Skeletal muscle satellite cell (primary cell): ENCODE measurements around a stretch of chr12.

- CAGE, long polyA plus RNA: no peak
Observed at GRCh38 chr12:123634375-123634934, 826 bp downstream of the GTF2H3 start.

DNA sequence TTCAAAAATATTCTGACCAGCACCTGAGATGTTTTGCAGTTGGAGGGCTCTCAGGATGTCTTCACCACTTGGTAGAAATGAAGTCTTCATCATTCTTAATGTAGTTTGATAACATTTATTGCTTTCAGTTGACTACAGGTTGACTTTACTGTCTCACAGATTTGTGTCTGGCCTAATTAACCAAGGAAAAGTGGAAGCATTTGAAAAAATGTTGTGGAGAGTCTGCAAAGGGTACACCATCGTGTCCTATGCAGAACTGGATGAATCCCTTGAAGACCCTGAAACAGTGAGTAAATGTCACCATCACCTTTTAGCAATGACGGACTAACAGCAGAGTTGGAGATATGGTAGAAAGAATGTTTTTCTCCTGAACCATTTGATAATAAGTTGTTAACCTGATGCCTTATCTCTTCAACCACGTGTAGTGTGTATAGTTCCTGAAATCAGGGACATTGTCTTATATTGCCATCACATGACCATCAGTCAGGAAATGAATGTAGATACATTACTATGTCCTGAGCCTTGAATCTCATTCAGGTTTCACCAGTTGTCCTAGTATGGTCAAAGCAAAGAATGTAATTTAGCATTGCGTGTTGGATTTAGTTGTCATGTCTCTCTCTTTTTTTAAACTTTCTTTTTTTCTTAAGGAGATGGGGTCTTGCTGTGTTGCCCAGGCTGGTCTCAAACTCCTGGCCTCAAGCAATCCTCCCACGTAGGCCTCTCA, 15.6 kb downstream of the ATP6V0A2 start:
- CAGE, long polyA plus RNA: no peak

DNA sequence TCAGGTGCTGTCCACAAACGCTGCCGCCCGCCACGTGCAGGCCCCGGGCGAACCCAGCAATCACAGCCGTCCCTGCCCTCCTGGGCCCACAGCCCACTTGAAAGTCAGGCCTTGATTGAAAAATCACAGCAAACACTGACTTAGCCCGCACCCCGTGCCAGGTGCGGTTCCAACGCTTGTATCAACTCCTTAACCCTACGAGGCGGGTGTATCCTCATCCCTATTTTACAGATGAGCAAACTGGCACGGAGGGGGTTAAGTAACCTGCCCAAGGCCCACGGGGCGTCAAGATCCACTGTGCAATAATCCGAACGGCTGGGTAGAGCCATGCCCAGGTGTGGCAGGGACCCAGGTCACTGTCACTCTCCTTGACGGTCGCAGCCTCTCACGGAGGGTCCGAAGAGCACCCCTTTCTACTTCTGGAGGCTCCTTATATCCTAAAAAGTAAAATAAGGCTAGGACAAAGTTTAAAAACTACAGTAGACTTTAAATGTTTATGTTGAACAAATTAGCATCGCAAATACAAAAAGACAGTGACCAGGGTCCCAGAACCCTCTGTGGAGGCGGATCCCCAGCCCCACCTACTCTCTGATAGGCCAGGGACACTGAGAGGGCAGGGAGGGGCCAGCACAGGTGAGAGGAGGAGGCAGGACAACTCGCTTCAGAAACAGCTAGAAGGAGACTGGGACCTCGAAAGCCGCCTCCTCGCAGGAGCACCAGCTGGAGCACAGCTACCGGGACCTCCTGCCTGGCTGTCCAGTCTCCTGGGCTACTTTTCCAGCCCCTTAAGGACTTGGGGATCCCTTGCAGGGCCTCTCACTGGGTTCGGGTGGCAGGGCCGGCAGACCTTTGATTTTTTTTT, 788 bp downstream of the DNAH10 start:
- CAGE, long polyA plus RNA: no peak

DNA sequence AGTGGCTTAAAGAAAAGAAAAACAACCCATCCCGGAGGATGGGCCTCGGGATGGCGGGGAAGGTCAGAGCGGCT, 272 bp downstream of the ZNF664 start:
- CAGE, long polyA plus RNA: no peak

DNA sequence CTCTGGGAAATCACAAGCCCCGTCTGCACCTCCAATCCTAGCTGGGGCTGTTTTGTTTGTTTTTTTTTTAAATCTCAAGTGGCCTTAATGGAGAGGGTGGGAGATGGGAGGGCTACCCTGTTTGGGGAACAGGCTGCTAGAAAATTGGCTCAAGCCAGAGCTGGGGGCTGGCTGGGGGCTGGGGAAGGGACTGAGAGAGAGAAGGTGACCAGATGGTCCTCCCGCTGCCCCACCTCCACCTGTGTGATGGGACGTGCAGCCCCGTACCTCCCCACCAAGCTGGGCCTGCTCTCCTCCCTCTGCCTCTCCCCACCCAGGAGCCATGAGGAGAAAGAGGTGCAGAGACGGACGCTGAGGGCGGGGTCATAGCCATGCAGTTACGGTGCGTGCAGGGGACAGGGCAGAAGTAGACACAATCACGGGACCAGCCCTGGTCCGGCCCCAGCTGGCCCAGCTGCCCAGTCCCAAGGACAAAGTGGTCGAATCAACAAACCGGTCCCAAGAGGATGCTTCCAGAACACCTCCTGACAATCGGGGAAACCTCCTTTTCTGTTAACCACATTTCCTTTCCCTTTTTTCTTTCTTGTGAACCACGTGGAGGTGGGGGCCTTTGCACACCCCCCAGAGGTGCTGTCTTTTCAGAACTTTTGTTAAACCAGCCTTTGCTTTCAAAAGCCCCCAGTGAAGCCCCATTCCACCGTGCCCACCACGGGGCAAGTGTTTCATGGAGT, 33.2 kb downstream of the RFLNA start:
- CAGE, long polyA plus RNA: no peak

- CAGE, long polyA plus RNA: no peak
Observed at GRCh38 chr12:124353690-124354336, 58.9 kb downstream of the RFLNA start.

DNA sequence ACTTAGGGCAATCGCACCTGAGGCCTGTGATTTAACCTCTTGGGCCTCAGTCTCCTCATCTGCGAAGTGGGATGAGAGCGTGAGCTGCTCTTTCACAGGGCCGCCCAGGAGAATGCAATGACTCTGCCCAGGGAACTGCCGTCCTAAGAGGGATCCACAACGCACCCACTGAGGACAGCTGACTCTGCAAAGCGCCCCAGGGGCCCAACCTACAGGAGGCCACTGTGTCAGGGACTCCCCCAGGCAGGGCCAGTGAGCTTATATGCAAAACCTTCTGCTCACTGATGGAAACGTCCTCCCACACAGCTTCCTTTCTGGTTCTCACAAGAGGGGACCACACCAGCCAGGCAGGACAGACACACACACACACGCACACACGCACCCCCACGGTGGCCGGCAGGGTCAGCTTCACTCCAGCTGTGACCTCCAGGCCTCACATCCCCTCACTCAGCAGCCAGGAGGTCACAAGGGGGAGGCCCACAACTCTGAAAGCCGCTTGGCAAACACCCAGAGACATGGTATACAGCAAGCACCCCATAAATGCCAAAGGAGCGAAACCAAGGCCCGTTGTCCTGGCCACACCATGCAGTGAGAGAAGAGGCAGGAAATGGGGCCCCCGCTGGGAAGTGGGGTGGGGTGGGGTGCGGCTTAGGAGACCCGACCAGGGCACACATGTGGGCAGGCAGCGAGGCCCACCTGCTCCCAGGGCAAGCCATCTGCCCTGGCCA, 73.4 kb downstream of the NCOR2 start:
- CAGE, long polyA plus RNA: no peak

DNA sequence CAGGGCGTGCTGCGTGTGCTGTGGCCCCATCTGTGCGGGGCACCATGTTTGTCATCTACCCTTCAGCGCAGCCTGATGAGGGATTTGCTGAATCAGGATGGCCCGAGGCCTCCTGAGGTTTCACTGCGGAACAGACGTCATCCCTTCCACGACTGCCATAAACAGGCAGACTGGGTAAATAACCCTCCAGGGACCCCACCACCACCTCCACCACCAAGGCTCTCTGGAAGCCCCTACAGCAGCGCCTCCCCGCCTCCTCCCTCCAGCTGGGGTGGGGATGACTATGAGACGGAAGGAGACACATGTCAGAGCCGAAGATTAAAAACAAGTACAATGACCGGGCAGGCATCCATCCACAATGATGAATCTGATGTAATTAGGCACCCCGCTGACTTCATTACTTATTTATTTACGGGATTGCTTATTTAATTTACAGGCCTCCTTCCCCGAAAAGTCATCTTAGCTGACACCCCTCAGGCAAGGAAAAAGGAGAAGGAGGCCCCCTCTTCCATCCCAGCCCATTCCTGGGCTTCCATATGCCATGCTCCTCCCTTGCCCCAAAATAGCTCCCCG, 39.4 kb downstream of the NCOR2 start:
- CAGE, long polyA plus RNA: no peak

GRCh38 chr12:124531154-124532219, 35.9 kb downstream of the NCOR2 start:
- CAGE, long polyA plus RNA: no peak

DNA sequence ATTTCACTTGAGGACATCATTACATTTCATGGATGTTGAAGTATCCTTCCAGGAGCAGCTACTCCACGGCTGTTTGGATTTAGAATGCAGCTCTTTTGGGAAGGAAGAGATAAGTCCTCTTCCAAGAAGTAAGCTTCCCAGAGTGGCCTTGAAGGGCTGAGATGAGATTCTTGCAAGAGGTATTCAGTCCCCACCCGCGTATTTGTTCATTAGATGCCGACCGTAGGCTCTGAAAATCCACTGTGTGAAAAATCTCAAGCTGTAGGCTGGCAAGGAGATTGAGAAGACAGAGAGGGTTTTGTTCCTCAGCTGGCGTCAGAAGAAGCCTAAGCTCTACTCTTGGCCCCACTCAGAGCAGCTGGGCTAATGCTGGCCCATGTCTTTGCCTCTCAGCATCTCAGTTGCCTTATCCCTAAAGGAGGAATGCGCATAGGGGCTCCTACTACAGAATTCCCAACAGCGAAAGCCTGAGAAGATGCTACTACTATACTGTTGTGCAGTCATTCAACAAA, 131.2 kb upstream of the NCOR2 start:
- CAGE, long polyA plus RNA: no peak

GRCh38 chr12:124752191-124753129, 111.2 kb downstream of the SCARB1 start:
- CAGE, long polyA plus RNA: no peak

DNA sequence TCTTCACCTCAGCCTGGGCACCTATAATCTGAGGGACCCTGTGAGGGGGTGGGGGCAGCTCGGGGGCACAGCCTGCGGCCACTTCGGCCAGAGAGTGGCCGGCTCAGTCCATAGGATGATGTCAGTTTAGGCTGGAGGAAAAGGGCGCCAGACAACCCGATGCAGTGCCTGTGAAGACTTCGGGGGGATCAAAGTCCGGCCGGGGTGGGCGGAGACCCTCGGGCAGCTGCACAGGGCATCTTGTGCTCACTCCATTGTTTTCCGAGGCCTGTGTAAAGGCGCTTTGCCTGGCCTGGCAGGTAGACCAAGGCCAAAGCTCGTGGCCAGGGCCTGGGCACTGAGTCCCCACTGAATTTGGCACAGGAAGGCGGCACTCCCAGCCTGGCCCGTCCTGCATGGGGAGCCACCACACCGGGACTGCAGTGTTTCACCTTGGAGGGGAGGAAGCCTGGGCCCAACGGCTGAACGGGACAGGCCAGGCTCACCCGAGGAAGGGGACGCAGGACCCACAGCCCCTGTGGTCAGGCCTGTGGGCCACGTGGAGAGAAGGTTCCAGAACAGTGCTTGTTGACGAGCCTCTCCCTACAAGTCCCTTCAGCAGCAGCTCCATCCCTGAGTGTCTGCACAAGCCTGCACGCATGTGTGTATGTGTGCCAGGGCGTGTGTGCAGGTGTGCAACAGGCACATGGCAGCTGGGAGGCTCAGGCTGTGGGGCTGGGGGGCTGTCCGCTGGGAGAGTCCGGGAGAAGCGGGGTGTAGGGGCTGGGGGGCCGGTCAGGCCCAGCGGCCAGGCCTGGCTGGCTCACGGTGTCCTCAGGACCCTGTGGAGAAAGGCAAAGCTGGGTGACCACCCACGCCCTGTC, 85.7 kb downstream of the SCARB1 start:
- CAGE, long polyA plus RNA: no peak

GRCh38 chr12:124797138-124797902, 66.3 kb downstream of the SCARB1 start:
- CAGE, long polyA plus RNA: no peak

GRCh38 chr12:124831502-124832299, 32.0 kb downstream of the SCARB1 start:
- CAGE, long polyA plus RNA: no peak

DNA sequence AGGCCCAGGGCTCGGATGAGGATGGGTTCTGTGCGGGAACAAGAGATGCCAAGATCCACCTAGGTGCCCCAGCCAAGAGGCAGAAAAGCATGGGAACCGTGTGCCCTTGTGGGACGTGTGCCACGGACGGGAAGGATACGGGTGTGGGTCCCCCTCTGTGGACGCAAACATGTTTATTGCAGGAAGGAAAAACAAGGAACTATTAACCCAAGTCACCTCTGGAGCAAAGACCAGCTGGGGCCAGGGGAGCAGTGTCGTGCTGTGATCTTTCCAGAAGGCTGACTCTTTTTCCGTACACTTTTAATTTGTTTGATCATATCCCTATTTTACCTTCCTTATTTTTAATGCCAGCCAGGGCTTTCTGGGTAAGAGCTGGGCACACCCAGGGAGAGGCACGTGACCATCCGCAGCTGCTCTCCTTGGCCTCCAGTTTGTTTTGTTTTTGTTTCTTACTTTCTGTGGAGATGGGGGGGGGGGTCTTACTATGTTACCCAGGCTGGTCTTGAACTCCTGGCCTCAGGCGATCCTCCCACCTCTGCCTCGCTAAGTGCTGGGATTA, 20.8 kb downstream of the SCARB1 start:
- CAGE, long polyA plus RNA: no peak

- CAGE, long polyA plus RNA: no peak
Observed at GRCh38 chr12:124920956-124921628, 6.6 kb upstream of the UBC start.

DNA sequence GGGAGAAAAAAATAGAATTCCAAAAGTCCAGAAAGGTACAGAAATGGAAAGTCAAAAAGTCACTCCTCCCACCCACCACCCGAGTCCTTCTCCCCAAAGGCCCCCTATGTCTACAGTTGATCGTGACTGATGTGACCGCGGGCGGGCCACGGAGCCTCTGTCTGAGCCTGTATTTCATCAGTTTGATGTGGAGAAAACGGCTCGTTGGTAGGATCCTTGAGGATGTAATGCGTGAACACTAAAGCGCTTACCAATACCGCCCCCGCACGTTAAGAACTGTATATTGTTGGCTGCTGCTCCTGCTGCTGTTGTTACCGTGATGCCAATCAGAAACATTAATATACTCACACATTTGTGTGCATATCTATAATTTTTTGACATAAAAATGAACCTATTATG, 24.6 kb upstream of the UBC start:
- CAGE, long polyA plus RNA: no peak

GRCh38 chr12:124979885-124980416, 9.0 kb downstream of the DHX37 start:
- CAGE, long polyA plus RNA: no peak

DNA sequence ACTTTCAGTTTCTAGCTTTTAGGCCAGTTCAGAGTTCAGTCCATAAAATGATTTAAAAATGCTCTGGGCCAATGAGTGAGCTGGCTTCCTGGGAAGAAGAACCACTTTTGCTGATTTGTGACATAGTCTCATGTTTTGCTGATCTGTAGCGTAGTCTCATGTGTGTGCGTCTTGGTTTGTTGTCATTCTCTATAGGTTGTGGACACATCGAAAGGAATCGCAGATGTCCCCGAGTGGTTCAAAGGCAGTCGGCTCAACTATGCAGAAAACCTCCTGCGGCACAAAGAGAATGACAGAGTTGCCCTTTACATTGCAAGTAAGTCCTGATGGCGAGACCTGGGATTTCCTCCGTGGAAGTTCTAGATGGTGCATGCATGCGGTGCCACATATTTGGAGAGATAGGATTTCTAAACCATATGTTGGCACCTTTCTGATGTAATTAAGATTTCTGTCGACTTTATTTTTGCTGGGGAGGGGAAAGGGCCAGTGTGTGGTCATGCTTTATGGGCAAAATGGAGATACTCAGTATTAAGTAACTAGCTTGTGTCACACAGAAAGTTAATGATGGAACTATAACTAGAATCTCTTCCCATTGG, 11.2 kb downstream of the AACS start:
- CAGE, long polyA plus RNA: no peak

DNA sequence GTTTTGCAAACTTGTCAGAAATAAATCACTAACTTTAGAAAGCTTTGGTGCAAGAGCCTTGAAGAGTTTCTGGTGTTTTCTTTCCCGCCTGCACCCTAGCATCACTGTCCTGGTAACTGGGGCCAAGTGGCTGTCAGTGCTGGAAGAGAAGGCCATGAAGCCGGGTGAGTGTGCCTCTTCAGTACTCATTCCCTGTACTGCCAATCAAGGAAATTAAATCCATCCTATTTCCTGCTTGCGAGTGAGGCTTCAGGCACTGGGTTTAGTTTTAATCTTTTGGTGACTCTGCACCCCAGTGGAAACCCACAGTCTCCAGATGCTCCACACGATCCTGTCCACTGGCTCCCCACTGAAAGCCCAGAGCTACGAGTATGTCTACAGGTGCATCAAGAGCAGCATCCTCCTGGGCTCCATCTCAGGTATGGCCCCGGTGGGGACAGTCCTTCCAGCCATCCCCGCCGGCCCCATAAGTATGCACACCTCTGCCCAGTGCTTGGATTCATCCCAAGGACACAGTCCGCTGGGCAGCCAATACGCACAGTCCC, 59.4 kb downstream of the AACS start:
- CAGE, long polyA plus RNA: no peak